Placental epithelial cell (primary cell): ENCODE measurements around a stretch of chr11.

GRCh38 chr11:61249210-61249727, 8.3 kb downstream of the PGA5 start:
- CAGE, long polyA plus RNA = no peak

- CAGE, long polyA plus RNA = no peak
Measured at GRCh38 chr11:61401375-61402690, 9.4 kb downstream of the TMEM216 start.

DNA sequence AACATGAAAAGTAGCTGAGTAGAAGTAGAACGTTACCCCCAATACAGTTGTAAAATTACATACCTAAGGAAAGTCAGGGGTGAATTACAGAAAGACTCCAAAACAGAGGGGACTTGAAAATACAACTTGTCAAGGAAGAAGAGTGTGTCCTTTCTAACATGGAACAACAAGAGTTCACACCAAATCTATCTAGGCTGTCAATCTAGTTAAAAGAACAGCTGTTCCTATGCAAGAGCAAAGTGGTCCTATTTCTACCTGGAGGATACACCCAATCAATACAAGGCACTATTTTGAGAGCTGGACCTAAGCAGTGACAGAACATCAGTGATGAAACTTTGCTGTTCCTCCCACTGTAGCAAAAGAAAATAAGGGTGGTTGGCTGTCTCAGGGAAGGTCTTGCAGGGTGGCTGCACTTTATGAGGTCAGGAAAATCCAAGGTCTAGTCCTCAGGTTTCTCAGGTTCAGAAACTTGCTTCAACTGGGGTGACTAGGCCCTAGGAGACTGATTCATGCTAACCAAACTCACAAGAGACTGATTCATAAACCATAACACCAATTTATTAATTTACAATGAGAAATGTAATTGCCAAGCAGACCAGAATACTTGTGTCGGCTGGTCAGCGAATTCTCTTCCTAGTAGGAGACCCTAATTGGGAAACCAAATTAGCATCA, 11.7 kb downstream of the CPSF7 start:
- CAGE, long polyA plus RNA = no peak

DNA sequence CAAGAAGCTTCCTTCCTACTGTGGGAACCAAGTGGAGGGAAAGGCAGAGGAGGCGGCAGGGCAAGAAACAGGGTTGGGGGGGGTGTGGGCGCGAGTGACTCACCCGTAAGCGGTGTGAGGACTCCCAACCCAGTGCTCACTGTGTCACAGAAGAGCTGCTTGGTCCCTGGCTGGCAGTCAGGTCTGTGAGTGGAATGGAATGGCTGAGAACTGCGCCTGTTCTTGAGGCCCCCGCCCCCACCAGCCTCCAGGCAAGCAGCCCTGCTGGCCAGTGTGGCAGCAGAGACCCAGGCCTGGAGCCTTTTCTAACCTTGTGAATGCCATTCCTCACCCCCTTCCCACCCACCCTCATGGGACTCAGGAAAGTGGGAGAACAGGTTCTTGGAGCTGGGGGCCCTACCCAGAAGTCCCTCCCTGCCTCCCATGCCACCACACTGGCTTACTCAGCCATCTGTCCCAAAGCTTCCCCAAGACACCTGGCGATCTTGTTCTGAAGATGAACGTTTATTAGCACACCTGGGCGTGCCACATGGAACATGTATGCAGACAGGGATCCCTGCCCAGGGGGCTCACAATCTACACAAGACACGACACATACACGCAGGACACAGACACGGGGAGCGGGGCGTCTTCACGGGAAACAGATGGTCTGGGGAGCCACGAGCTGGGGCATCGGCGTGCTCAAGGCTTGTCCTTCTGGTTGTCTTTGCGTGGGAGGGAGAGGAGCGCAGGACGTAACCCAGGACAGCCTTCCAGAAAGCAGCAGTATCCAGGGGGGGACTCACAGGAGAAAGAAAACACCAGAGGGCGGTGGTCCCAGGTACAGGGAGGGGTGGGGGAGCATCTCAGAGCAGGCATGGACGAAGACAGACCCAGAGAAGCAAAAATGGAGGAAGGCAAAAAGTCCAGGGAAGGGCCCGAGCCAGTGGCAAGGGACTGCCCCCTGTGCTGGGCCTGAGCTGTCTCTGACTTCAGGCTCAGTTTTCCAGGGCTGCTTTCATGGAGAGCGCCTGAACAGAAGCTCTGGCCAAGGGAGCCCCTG, 5.0 kb downstream of the LRRC10B start:
- CAGE, long polyA plus RNA = no peak

DNA sequence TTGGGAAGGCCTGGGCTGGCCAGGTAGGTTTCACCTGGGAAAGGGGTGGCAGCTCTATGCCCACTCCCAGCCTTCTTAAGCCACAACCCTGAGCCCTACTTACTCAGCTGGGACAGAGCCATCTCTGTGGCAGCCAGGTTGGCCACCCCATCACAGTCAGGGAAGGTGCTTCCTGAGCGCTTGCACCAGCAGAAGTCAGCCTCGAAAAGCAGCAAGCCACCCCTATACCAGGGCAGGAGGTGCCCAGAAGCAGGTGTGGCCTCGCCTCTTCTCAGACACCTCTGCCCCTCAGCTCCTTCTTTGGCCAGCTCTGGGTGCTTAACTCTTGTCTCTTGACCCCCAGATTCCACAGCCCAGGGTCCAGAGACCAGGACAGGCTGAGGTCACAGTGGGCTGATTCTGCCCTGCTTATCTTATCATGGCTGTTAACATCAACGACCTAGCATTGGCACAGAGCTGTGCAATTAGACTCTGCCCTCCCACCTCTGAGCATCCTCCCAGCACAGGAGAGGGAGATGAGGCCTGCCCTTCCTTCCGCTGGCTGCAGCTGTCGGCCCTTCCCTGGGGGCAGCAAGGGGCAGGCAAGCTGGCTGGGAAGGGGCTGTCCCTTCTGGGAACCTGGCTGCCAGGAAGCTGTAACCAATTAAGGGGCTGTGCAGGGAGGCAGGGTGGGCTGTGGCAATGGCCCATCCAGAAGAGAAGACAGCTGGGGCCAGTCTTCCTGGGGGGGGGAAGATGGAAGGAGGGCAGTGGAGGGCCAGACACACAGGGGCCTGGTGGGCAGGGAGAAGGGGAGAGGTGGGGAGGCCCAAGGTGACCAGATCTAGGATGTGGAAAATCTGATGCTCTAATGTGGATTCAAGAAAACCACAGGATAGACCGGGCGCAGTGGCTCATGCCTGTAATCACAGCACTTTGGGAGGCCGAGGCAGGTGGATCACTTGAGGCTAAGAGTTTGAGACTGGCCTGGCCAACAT, 22.5 kb downstream of the LRRC10B start:
- CAGE, long polyA plus RNA = no peak

GRCh38 chr11:61535301-61535886, 26.8 kb downstream of the LRRC10B start:
- CAGE, long polyA plus RNA = no peak

DNA sequence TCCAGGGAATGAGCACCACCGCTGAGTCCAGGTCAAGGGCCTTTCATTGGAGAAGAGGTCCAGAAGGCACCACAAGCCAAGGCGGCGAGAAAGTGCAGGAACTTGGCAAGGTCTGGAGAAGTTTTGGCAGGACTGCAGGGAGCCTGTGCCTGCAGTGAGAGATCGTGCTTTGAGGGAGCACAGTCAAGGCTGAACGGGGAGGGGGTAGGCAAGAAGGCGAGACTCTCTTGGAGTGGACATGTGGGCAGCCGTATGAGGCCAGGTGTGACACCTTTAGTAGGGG, 30.4 kb downstream of the LRRC10B start:
- CAGE, long polyA plus RNA = no peak

- CAGE, long polyA plus RNA = no peak
Measured at GRCh38 chr11:61589807-61590300, 9.0 kb upstream of the SYT7 start.

- CAGE, long polyA plus RNA = no peak
Measured at GRCh38 chr11:61600754-61601155, 19.9 kb upstream of the SYT7 start.

DNA sequence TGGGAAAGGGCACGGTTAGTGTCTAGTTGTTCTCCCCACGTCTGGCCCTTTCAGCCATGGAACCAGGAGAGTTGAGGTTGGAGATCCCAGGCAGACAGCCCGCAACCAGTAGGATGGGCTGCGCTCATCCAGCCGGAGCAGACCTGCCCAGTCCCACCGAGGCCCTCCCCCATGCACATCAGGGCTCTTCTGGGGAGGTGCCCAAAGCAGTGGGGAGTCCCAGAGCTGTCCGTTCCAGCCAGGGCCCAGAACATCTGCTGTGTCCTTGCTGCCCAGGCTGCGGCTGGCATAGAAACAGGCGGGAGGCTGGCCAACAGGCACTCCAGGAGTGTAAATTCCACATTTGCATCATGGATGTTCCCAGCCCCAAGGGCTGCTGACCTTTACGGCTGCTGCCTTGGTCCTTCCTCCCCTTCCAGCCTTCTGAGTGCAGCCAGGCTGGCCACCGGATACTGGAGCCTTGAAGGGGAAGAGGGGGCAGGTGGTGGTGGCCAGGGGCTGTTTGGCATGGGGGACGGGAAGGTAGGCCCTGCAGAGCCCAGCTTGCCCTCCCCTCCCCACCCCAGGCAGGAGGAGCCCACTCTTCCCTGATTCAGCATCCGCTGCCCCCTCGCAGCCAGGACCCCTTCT, 30.1 kb upstream of the SYT7 start:
- CAGE, long polyA plus RNA = no peak

DNA sequence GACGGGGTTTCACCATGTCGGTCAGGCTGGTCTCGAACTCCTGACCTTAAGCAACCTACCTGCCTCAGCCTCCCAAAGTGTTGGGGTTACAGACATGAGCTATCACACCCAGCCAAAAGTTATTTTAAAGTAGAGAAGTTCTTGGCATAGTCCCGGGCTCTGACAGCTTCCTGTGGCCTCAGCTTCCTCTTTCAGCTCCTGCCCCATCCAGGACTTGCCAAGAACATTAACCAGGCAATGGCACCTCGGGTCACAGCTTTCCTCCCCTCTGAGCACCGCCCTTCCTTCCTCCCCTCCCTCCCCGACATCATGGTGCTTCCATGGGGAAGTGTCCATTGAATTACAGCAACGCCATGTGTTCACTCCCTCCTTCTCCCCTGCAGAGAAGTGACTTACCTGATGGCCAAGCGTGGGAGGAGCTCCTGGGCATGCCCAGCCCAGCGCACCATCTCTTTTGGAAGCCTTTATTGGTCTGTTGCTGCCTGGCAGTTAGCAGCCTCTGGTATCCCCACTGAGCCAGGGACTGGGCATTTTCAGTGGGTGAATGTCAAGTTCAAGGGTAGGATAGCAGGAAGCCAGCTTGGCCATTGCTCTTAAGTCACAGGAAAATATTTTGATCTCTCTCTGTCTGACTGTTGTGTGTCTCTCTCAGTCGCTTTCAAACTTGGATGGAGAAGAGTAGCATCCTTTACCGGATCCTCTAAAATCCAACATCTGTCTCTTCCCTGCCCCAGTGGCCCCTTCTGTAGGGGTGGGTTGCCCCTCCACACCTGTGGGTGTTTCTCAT, 25.7 kb upstream of the DAGLA start:
- CAGE, long polyA plus RNA = no peak

GRCh38 chr11:61701261-61701998, 21.2 kb downstream of the DAGLA start:
- CAGE, long polyA plus RNA = no peak

- CAGE, long polyA plus RNA = no peak
Measured at GRCh38 chr11:61752868-61753237, 417 bp downstream of the MYRF start.

DNA sequence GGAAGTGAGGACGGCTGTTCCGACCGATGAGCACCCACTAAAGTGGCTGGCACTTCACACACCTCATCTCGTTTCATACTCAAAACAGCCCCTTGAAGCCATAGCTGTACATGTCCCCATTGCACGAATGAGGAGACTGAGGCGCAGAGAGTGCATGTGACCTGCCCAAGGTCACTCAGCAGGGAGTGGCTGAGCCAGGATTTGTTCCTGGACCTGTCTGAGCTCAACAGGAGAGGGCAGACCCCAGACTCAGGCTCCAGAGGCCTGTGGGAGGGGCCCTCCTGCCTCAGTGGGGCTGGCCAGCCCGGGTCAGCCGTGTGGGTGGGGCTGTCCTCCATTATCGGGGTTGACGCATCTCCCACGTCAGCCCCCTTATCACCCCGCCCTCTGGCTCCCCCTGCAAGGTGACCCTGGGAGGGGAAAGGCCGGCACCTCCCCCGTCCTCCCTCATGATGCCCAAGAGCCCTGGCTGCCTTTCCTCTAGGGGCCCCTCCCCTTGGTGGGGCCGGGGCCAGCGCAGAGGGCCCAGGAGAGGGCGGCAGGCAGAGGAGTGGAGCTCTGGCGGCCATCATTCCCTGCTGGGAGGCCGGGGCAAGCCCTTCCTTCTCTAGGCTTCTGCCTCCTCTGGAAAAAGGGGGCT, 12.0 kb downstream of the MYRF start:
- CAGE, long polyA plus RNA = no peak

DNA sequence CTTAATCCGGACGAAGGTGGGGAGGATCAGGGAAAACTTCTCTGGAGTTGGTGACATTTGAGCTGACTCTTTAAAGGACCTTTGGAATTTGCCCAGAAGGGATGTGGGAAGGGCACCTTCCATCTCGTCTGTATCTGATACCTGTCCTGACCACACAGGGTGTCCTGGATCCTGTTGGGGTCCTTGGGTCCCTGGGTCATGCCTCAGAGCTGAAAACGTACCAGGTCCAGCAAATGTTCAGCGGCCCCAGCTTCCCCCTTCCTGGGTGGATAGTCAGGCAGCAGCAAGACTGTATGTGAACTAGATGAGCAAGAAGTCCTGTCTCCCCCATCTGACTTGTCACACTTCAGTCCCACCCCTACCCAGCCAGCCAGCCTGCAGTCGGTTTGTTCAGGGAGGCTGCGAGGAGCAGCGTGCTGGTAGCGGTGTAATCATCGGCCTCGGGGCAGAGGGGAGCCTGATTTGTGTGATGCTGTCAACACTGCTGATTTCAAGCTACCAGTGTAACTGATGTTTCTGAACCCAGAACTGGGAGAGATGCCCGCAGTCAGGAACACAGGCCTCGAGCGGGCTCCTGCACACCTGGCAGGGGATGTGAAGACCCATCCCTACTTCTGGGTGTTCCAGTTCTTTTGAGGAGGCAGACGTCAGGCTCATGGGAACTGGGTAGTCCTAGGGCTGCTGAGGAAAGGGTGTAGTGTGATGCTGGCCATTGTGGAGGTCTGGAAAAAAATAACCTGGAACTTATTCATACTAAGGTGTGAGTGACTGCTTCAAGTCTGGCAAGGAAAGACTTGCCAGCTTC, 9.5 kb downstream of the TMEM258 start:
- CAGE, long polyA plus RNA = no peak

GRCh38 chr11:61791731-61792281, 593 bp downstream of the TMEM258 start:
- CAGE, long polyA plus RNA = no peak

GRCh38 chr11:61803020-61804109, 10.7 kb downstream of the FEN1 start:
- CAGE, long polyA plus RNA = no peak

- CAGE, long polyA plus RNA = no peak
Measured at GRCh38 chr11:61811943-61813455, 4.3 kb downstream of the FADS1 start.

DNA sequence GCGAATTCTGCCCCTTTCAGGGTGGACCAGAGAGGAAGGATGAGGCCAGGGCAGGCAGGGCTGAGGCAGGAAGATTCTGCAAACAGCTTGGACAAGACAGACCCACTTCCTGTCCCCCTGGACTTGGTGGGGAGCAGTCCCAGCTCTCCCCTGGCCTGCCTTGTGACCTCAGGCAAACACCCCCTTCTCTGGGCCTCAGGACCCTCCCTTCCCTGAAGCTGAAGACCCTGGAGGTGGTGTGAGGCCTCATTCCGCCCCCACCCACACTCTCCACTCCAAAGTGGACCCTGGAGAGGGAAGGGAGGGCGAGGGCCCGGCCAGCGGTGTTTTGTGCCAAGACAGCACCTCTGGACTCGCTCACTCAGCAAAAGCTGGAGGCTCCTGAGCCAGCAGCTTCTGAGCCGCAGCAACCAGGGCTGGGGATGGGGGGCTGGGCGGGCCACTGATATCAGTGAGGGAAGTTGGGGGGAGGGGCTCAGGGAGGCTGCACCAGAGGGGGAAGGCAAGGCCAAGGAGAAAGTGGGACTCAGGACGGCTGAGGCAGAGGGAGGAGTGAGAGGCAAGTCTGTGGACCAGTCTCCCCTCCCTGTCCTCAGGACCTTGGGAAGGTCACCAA, 8.5 kb downstream of the RAB3IL1 start:
- CAGE, long polyA plus RNA = no peak

DNA sequence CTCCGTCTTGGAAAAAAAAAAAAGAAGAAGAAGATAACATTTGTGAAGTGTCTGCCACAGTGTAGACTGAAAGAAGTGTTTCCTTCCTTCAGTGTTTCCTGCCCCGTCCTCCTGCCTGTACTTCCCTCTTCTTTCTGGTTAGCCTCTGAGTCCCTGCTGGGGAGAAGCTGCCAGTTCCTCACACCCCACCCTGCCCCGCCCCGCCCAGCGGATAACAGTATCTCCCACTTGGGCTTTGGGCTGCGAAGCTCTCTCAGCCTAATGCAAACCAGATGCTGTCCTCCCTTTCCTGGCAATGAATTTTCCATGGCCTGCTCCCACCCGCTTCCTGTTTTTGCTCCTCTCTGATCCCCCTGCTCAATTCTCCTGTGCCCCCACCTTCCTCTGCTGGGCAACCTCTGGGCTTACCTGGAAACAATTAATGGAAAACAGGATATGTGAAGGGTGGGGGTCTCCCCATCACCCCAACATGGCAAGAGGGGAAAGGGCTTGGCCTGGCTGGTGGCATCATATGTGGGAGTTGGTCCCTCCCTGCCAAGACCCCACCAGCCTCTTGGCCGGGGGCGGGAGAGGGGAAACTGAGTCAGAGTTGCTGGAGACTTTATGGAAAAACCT, 5.3 kb upstream of the RAB3IL1 start:
- CAGE, long polyA plus RNA = no peak